Tibial artery (tissue), 1 donor: ENCODE measurements around a stretch of chr11.

- PRO-cap: no peak
Measured at GRCh38 chr11:12710886-12711377, 36.7 kb downstream of the TEAD1 start.

- PRO-cap: no peak
Measured at GRCh38 chr11:12799996-12800625, 125.9 kb downstream of the TEAD1 start.

- PRO-cap: no peak
Measured at GRCh38 chr11:12806144-12806771, 132.0 kb downstream of the TEAD1 start.

DNA sequence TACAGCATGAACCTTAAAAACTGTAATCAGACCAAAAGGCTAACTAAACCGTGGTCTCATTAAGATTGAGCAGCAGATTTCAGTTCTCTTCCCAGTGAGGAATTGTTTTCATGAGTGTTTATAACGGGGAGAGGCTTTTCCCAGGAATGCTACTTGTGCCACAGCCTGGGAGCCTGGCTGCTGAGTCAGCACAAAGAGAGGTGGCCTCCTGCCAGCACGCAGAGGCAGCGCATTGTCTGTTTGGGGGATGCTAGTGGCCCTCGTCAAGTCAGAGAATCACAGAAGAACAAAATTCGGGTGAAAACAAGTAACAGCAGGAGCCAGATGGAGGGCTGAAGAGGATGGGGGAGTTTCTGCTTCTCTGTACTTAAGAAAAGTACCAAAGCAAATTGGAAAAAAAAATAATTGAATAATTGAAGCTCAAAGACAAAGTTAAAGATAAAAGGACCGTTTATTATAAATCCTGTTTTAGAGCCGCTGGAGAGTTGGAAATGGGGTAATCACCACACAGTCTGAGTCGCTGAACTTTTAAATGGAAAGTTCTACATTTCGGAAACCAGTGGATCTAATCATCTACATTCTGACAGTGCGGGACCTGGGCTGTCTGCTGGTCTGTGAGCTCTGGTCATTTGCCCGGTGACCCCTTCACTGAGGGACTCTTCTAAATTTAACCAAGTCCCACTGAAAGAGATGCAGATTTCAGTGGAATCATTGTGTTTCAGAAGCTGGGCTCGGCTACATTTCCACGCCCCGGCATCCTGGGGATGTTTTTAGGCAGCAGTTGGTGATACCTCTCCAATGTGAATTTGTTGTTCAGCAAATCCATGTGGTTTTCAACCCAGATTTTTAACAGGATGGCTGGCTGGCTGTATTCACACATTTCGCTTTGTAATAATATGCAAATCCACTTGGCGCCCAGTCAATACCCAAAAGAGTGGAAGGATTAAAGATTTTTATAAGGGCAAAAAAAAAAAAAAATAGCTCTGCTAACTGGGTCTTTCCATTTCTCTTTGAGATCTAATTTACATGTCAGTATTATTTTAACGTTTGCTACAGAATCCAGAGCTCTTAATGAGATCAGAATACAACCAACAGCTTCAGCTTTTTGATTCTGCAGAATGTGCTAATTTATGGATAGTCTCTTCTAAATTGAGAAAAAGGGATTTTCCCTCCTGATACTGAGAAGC is 145.6 kb upstream of the RASSF10 start:
- PRO-cap: no peak

- PRO-cap: no peak
Measured at GRCh38 chr11:13010880-13011636, 1.9 kb downstream of the RASSF10 start.

DNA sequence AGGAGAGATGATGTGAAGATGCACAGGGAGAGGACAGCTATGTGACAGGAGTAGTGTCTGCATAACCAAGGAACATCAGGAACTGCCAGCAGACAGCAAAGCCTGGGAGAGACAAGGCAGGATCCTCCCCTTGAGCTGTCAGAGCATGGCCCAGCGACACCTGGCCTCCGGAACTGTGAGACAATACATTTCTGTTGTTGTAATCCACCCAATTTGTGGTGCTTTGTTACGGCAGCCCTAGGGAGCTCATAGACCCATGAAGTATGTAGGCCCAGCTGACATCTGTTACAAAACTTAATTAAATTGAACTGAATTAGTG is 24.6 kb downstream of the RASSF10 start:
- PRO-cap: no peak

DNA sequence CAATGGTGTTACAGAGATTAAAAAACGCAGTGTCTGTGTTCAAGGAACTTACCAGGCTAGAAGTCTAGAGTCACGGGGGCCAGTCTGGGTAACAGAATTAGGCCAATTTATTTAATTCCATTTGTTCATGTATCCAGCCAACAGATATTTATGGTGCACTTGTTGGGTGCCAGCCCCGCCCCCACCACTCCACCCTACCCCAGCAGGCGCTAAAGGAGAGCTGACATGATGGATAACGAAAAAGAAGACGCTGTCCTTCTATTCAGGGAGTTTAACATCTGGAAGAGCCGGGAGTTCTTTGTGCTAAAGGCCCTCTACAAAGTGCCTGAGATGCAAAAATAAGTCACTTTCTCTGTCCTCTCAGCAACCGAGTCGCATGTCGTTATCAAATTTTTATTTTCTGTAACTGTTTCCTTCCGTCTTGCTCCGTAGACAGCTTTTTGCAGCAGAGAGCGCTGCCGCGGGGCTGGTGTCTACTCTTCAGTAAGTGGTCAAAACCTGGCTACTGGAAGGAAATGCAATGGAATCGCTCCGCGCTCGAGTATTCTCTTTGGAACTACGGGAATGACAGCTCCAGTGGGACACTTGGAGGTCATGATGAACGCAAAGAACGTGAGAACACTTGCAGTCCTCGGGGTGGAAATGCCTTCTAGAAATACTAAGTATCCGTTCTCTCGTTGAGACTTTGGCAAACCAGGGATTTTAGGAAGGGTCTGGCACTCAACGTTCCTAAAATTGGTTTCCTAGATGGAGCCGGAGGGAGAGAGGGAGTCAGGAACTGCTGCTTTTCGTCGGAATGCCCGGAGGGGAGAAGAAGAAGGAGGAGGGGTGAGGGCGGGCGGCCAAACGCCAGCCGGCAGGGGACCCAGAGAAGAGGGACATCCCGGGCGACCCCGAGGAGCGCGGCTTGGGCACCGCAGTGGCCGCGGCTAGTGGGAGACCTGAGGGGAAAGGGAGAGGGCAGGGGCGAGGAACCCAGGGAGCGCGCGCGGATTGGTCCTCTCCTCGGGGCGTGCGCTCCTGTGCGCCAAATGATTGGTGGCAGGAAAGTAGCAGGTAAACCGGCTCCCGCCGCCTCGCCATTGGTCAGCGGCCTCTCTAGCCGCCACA is 774 bp upstream of the BMAL1 start:
- PRO-cap: unidirectional peak, plus-strand start at position 576 of the sequence; bidirectional peak, plus-strand start outside the sequence, minus-strand start at position 943 of the sequence

DNA sequence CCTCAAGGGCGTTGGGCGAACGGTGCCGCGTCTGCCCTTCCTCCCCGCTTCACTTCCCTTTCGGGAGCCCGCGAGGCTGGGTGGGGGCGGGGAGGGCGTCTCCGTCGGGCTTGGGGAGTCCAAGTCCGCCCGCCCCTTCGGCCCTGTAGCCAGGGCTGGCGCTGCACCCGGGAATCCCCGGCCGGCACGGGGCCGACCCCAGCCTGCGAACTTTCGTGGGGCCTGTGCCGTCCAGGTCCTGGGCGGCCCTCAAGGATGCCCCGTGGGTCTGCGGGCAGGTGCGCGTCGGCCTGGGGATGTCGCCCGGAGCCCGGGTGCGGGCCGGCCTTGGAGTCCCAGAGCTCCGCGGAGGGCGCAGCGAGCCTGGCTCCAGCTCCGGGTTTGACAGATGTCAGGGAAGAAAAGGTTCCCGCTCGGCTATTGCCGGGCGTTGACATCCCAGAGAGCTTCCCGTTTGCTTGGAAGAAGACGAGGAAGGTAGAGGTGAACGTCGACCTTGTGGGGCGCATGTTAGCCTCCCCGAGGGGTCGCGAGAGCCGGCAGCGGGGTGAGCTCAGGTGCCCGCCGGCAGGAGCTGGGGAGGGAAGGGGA is 920 bp downstream of the BMAL1 start:
- PRO-cap: unidirectional peak, minus-strand start at position 68 of the sequence

DNA sequence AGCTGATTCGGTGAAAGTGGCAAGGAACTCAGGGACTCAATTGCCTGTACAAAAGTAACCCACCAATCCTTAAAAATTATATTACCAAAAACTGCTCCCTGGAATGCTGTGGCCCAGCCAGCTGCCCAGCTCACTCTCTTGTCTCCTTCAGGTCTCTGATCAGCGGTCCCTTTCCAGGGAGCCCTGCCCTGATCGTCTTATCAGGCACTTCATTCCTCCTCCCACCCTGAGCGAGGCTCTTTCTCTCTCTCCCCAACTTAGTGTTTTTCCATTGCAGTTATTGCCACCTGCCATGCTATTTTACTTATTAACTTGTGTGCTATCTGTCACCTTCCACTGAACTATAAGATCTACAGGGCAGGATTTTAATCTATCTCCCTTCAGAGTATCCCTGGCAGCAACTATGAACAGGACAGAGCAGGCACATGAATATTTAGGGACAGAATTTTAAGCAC is 30.9 kb downstream of the SPON1 start:
- PRO-cap: no peak

- PRO-cap: no peak
Measured at GRCh38 chr11:14578325-14578939, 58.2 kb upstream of the PSMA1 start.

DNA sequence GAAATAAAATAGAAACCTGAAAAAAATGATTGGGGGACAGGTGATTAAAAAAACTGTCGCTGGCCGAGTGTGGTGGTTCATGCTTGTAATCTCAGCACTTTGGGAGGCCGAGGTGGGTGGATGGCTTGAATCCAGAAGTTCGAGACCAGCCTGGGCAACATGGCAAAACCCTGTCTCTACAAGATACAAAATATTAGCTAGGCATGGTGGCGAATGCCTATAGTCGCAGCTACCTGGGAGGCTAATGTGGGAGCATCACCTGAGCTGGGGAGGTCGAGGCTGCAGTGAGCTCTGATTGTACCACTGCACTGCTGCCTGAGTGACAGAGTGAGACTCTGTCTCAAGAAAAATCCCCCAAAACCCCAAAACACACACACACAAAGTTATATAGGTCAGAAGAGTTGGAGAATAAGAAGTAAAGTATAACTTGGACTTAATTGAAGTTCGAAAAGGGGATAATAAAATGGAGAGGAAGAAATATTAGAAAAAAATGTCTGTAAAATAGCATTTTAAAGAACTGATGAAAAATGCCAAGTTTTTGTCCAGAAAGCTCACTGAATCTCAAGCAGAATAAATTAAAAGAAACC is 10.1 kb downstream of the PDE3B start:
- PRO-cap: no peak

DNA sequence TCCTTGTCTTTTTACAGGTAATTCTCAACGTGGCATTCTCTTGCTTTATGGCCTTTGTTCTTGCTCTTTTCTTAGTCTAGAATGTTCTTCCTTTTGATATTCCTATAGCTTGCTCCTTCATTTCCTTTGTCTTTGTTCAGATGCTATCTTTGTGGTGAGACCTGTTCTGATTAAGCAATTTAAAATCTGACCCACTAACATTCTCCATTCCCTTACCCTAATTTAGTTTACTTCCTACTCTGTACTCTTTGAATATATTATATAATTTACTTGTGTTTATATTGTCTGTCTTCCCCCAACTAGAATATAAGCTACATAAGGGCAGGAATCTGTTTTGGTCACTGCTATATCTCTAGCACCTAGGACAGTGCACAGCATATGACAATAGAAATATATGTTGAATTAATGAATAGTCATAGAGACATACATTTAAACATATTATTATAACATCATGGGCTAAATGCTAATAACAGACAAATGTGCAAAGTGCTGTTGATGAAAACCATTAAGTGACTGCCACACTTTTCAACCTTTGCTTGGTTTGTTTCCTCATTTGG is 4.0 kb downstream of the CYP2R1 start:
- PRO-cap: no peak

- PRO-cap: no peak
Measured at GRCh38 chr11:15034840-15035152, 38.6 kb upstream of the CALCB start.

DNA sequence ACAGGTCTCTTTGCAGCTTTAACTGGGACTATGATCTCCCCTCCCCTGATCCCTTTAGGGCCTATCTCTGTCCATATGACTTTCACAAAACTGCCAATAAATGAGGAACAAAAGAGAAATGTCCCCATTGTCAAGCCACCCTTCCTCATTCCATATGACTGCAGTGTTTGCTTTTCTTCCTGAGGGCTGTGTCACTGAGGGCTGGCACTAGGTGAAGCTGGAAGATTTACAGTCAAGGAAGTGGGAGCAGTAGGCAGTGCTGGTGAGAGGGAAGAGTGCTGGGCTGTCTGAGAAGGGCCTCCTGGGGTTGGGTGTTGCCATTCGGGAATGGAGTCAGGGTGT is 30.8 kb downstream of the INSC start:
- PRO-cap: no peak

GRCh38 chr11:16012339-16012963 is 343.9 kb downstream of the SOX6 start:
- PRO-cap: no peak

GRCh38 chr11:16114921-16115411 is 241.4 kb downstream of the SOX6 start:
- PRO-cap: no peak

- PRO-cap: no peak
Measured at GRCh38 chr11:16610494-16610977, 127.9 kb upstream of the C11orf58 start.

DNA sequence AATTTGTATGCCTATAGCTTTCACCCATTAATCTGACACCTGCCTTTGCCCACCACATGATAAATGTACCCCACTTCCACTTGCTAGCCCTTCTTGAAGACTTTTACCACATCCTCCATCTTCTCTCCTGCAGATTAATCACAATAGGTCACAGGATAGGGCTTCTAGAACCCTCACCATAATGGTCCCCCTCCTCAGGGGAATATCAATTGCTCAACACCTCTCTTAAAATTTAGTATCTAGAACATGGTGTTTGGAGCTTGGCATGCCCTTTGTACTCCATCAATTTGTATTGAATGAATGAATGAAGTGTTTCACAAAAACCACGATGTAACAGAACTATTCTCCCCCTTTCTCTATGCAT is 126.4 kb downstream of the C11orf58 start:
- PRO-cap: no peak

GRCh38 chr11:16878117-16878962 is 135.9 kb downstream of the PLEKHA7 start:
- PRO-cap: no peak

GRCh38 chr11:16986039-16986717 is 28.0 kb downstream of the PLEKHA7 start:
- PRO-cap: no peak